Measurements from ENCODE around the gene TPO.

DNA sequence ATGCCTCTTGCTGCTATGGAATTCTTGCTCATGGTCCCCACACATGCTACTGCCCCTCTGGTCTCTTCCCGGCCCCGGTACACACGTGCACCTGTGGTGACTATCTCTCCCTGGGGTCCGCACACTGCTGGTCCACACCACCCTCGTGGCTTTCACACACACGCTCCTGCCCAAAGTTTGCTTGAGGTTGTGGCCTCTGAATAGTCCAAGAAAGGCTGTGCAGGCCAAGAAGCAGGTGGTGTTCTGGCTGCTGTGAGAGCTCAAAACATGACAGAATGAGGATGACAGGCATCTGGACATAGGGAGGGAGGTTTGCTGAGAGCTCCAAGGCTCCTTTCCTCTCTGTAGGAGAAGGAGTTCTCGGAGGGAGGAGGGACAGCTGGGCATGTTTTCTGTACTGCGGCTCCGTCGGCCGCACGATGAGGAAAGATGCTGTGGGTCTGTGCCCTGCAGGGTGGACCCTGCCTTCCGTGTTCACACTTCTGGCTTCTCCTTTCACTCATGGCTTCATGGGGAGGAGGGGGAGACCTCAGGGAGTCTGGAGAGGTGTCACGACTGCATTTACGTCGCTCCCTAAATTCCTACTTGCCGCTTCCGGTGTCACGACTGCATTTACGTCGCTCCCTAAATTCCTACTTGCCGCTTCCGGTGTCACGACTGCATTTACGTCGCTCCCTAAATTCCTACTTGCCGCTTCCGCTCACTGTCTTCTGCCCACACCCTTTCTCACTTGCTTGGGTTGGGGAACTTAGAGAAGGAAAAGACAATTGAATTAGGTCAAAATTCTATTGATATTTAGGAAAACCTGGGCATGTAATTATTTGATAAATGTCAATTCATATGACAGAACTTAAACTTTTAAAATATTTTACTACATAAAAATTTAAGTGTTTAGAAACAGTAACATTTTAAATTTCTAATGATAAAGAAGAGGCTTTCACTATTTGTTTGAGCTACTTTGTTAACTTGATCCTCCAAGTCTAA is 68.3 kb upstream of the ALKAL2 start:
- RRBS: no CpG with 5 or more reads among the region's 28 CpGs

- RRBS: no CpG with 5 or more reads among the region's 15 CpGs
These were observed 159.3 kb upstream of the ALKAL2 start for GRCh38 chr2:447088-447762.

GRCh38 chr2:669411-669922 is 7.7 kb downstream of the TMEM18 start:
- RRBS: no CpG with 5 or more reads among the region's 9 CpGs

DNA sequence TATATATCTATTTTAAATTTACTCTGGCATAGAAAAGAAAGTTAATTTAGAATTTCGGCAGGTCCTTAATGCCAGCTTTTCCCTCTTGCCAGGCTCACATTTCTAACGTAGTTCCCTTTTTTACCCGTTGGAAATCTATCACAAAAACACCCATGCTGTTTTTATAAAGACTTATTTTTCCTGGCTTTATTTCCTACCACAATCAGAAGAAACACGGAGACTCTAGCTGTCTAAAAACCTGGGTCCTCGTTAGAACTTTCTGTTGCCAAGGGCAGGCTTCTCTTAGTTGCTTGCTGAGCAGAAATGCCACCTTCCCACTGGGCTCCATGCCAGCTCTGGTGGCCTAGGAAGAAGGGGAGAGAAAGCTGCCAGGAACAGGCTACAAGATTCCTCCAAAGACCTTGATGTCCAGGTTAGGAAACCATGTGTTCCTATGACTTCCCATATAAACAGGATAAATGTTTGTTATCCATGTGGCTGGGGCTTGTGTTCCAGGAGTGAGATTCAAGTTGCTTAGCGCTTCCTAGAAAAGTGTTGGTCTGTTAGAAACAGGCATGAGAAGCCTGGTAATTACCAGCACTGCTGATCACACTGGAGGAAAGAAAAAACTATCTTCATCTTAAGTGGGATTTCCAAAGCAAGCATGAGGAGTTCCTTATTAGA is 17.9 kb upstream of the TMEM18 start:
- RRBS: no CpG with 5 or more reads among the region's 6 CpGs

GRCh38 chr2:702925-703152 is 25.6 kb upstream of the TMEM18 start:
- RRBS: no CpG with 5 or more reads among the region's 7 CpGs

DNA sequence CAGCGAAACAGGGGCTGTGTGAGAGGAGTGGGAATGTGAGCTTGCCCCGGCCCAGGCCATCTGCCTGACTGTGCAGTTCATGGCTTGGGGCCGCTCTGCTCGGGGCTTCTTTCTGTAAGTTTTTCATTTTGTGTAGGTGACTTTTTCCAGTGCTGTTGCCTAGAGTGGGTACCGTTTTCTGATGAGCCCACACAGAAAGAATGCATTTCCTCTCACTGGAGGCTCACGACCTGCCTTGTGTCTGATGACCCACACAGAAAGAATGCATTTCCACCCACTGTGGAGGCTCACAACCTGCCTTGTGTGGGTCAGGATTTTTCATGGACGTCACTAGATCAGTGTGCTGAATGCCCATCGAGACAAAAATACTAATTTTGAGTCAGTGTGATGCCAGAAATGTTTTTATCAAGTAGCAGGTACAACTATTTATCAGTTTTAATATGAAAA is 104.6 kb downstream of the SNTG2 start:
- RRBS: no CpG with 5 or more reads among the region's 8 CpGs

- RRBS: no CpG with 5 or more reads among the region's 14 CpGs
These were observed 186.4 kb downstream of the SNTG2 start for GRCh38 chr2:1136888-1137640.

GRCh38 chr2:1388126-1388937 is 24.9 kb upstream of the TPO start:
- RRBS: no CpG with 5 or more reads among the region's 20 CpGs

- RRBS: no CpG with 5 or more reads among the region's 21 CpGs
These were observed at the start of gene TPO for GRCh38 chr2:1412863-1413889. TSS of gene TPO (plus strand) at chr2:1413463.

- RRBS: 57% methylated on average over 3 of the region's 11 CpGs
These were observed 157.3 kb downstream of the PXDN start for GRCh38 chr2:1586941-1587490.

DNA sequence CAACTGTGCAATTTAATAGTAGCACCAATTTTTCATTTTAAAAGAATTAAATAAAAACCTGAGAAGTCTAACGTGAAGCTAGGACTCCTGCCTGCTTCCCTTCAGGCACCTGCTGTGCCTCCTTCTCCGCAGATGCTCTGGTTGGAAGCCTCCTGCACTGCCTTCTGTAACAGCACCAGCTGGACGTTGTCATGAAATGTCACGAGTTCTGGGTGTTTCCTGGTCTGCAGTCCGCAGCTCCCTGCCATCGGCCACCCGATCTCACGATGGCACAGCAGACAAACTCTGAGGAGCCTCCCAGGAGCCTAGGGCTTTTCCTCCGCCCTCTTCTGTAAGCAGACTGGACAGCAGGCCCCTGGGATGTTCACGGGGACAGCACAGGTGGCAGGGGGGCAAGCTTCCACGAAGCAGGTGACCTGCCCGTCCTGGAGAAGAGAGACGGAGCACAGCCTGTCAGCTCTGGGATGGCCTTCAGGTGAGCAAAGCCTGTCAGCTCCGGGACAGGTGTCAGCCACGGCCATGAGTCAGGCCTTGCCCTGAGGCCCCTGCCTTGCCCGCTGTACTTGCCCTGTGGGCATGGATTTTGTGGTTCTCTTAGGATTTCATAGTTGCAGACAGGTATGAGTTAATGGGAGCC is 110.3 kb downstream of the PXDN start:
- RRBS: no CpG with 5 or more reads among the region's 16 CpGs

DNA sequence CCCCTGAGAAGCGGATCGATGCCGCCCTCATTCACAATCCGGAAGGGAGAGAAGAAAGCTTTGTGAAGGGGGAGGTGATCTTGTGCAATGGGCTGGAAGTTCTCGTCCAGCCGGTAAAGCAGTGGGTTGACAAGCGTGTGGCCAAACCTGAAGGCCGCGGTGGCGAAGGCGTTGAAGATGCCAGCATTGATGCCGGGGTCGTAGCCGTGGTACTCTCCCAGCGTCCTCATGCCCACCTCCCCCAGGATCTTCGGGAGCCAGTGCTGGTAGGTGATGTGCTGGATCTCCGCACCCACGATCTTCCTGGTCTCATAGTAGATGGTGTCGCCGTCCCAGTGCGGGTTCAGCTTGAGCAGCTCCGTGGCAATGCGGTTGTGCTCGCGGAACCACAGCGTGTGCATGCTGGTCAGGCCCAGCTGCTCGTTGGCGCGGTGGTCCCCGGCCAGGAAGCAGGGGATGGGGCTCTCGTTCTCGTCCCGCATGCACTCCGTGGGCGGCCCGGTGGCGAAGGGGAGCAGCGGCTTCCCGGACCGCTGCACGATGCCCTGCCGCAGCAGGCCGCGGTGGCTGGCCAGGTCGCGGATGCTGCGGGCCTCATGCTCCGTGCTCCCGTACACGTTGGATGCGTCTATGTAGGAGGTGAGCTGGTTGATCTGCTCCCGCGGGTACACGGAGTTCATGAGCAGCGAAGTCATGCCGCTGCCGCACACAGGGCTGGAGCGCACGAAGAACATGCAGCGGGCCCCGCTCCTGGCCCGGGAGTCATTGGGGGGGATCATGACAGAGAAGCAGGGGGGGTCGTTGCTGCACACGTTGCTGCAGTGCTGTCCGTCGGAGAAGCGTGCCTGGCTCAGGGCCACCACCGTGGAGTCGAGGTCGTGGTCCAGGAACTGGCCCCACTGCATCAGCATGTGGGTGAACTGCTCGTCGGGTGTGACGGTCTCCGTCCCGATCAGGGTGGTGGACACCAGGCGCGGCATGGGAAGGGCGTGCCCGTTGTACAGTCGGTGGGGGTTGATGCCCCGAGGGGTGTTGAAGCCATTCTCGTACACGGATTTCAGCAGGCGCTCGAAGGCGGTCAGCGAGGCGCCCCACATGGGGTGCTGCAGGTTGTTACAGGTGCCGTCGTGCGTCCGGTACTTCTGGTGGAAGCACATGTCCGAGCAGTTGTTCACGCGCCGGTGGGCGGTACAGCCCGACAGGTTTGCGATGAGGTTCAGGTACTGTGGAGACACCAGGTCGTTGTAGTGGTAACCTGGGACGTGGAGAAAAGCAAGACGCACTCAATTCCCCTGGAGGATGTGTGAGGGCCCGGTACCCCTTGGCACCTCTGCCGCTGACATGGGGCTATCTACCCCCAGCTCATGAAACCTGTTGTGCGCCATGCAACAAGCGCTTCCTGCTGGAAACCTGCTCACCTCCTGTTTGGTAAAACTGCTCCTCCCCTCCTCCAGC is 95.4 kb downstream of the PXDN start:
- RRBS: 92% methylated on average over 19 of the region's 106 CpGs

DNA sequence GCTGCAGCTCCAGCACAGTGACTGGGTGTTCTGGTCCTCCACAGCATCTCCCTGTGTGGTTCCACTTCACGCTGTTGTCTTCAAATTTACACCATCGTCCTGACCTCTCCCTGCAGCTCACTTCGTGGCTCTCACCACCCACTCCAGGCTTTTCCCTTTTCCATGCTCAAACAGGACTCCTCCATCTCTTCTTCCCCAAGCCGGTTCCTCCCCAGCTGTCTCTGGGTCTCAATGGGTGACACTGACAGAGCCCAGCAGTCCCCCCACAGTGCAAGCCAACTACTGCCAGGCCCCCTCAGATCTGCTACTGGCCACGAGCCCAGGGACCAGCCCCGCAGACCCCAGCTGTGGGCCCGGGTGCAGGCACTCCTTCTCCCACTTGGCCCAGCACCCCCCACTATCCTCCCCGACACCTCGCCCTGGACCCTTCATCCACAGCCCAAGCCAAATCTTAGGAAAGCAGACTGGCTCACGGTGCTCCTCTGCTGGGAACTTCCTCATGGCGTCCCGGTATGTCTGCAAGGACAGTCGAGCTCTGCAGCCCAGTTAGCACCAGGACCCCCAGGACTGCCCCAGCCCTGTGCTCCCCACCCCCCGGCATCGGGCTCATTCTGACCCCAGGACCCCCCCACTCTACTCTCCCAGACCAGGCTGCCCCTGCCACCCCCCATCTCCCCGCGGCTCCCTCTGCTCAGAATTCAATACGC is 86.0 kb downstream of the PXDN start:
- RRBS: 56% methylated on average over 3 of the region's 18 CpGs

DNA sequence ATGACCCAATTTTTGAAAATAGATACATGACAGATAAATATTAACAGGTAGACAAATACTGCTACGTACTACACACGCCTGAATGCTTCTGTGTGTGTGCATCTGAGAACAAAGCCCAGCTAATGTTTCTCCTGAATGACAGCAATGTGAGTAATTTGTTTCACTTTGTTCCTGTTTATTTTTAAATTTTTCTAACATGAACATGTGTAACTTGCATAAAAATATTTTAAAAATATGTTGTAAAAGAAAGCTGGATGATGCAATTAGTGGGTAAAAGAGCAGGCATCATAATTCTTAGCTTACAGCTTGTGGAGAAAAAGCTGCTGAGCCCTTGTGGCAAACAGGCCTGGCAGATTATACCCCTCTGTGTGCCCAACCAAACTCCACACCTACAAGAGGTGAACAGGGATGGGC is 14.3 kb downstream of the PXDN start:
- RRBS: no CpG with 5 or more reads among the region's 2 CpGs

- RRBS: no CpG with 5 or more reads among the region's 31 CpGs
These were observed 81.8 kb upstream of the PXDN start for GRCh38 chr2:1825801-1826729.

DNA sequence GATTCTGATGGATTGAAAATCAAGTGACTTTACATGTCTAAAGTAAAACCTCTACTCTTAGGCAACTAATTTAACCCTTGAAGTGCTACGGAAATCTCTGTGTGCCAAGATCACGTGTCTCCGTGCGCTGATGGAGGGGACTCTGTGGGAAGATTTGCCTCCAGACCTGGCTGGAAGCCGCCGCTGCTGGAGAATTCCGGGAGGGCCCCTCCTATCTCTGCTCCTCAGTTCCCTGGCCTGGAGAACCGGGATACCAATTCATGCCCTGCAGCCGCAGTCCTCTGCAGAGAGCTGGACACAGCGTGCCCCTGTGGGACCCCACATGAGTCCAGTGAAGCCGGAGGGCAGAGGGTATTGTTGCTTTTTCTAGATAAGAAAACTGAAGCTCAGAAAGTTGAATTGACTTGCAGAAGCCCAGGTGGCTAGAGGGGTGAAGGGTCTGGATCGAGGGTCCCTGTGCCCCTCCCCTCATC is 126.9 kb upstream of the PXDN start:
- RRBS: 14% methylated on average over 2 of the region's 12 CpGs

GRCh38 chr2:2665065-2666032 is 334.3 kb upstream of the MYT1L start:
- RRBS: 56% methylated on average over 8 of the region's 35 CpGs

DNA sequence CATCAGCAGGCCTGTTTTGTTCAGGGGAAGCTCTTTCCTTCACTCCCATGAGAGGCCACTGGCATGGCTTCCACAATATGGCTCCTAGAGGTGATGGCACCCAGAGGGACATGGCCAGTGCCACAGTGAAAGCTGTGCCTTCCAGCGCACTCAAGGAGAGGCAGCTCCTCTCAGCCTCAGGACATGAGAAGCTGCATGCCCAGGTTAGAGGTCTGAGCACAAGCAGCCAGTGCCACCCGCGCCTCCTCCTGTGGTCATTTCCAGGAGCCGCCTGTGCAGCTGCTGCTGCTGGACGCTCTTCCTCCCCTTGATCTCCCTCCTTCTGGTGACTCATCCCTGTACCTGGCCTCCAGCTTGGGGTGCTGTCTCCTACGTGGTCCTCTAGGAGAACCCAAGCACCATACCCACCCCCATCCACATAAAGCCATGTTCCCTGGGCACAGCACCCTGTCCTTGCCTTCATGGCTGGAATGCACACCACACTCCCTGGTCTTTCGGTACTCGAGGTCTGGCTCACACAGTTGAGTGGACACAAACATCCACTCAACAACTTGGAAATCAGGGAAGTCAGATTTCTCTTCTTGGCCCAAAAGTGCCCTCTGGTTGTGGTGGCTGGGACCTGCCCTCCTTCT is 96.9 kb downstream of the EIPR1 start:
- RRBS: no CpG with 5 or more reads among the region's 8 CpGs

DNA sequence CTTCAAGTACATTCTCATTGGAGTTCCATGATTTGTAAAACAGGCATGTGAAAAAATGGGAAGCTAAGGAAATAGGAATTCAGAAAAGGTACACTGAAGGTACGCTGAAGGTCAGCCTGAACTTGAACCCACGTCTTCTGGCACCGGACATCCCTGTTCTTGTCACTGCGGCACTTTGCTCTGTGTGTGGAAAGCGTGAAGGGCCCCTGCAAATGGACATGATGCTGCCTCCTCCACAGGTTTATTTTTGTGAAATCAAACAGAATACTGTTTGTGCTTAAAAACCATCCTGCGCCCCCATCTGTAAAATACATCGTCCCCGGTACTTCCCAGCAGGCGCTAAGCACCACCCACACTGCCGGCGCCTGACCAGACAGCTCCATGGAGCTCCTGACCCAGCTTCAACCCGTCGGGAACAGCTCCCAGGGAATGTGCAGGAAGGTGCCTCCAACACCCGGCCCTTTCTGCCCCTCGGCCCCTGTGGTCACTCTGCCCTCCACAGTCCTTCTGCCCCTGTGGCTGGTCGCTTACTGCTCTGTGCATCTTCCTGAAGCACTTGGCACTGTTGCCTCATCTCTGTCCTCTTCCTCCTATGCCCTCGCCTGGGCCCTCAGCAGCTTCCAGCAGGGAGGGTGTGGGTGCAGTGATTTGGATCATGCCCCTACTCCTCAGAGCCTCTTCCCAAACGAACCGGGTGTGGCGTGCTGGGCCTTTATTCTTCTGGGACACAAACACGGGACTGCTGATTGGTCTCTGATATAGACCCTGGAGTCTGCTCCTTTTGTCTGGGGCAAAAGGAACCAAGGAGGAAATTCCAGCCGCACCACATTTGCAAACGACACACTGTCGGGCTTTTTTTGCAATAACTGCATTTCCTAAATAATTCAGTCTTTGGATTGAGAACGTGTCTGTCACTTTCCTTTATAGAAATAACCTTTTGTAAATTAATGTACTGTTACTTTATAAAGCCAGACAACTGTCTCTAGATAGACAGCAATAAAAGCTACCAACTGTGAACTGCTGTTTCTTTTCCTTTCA is 66.1 kb downstream of the ADI1 start:
- RRBS: 100% methylated on average over 3 of the region's 25 CpGs

GRCh38 chr2:3455855-3456612 is 63.3 kb downstream of the ADI1 start:
- RRBS: no CpG with 5 or more reads among the region's 16 CpGs

Data from GM12892 (cell line).